NCI-H460 (cell line): ENCODE measurements around a stretch of chr16.

DNA sequence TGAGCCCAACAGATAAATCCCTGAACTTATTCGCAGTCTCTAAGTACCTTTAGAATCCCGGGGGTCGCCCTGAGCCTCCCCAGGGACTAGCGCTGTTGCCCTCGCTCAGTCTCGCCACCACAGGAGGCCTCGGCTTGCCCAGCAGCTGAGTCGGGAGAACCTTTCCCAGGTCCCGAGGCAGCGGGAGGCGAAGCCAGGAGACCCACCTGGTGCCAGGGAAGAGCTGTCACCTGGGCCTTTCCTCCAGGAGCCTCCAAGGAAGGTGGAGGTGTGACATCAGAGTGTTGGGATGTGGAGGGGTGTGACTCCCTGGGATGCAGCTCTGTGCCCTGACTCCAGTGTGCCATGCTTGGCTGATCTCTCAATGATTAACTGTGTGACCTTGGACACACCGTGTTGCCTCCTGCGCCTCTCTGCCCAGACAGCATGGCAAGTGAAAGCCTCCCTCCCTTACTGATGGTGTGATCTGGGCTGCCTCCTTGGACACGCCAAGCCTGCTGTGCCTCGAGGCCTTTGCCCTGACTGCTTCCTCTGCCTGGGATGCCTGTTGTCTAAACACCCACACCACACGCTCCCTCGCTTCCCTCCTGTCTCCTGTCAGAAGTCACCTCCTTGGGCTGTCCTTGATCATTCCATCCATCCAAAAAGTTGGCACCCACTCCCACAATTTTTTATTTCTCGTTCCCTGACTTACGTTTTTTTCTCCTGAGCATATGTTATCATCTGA is 88.0 kb downstream of the CMIP start:
RAMPAGE:
- cytosol, long total RNA: no peak
- long total RNA: no peak
- nucleus, long total RNA: no peak

DNA sequence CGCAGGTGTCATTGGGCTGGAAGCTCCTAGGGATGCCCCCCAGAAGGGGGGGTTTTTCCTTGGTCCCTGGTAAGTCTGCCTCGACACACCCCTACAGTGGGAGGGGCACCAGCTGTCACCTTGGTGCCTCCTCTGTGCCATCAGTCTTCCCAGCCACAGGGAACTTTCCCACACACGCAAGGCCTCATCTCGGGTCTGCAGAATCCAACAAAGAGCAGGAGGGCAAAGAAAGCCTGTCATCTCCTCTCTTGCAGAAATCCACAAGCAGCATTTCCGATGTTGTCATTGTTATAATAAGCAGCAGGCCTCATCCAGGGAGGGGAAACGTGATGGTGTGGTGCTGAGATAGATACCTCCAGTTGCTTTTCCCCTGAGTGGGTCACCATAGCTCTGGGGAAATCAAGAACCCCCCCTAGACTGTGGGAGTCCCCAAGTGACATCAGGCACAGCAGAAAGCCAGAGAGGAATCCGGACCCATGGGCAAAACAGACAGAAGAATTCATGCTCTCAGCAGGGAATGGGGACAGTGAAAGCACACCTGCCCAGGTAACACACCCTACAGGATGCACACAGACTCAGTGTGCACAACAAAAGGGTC is 110.4 kb downstream of the CMIP start:
RAMPAGE:
- cytosol, long total RNA: no peak
- long total RNA: no peak
- nucleus, long total RNA: no peak

GRCh38 chr16:81581037-81581398 is 136.4 kb downstream of the CMIP start:
RAMPAGE:
- cytosol, long total RNA: no peak
- long total RNA: no peak
- nucleus, long total RNA: no peak

DNA sequence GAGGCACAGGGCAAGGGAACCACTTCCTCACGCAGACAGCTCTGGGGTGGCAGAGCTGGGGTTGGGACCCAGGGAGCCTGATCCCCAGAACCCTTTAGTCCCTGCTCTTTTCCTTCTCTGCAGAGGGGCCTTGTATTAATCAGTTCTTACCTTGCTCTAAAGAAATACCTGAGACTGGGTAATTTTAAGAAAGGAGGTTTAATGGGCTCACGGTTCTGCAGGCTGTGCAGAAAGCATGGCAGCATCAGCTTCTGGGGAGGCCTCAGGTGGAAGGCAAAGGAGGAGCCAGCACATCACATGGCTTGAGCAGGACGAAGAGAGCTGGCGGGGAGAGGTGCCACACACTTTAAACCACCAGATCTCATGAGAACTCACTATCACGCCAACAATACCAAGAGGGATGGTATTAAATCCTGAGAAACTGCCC is 137.1 kb downstream of the CMIP start:
RAMPAGE:
- cytosol, long total RNA: no peak
- long total RNA: no peak
- nucleus, long total RNA: no peak

DNA sequence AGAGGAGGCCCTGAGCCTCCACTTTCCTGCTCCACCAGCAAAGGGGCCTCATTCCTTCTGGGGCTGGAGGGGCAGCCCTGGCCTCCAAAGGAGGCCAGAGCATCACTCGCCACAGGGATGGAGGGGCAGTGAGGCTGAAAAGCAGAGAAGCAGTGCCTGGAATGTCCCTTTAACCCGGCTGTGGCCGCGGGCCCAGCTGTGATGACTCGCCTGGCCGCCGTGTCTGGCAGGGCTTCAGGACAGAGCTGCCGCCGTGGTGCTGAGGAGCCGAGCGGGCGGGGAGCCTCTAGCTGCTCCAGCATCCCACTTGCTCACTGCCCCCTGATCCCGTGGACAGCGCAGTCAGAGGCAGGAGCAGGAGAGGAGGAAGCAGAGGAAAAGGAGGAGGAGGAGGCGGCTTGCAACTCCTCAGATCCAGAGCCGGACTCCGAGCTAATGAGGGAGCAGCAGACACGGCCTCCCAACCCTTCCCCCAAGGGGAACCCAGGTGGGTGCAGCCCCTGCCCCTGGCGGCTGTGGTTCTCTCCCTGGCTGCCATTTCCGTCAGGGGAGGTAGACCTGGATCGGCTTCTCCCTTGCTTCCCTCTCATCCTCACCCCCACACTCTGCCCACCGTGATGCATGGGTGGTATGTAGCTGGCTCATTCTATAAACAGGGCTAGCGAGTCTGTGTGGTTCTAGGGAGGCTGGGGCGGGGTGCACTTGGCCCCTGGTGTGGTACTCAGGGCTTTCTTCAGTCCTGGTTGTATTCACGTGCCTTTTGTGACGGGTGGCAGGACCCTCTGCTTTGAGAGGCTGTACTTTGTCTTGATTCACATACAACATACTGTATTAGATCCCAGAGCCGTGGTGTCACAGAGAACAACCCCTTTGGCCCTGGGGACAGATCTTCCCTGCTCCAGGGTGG is 165.7 kb downstream of the CMIP start:
RAMPAGE:
- cytosol, long total RNA: no peak
- long total RNA: no peak
- nucleus, long total RNA: no peak

DNA sequence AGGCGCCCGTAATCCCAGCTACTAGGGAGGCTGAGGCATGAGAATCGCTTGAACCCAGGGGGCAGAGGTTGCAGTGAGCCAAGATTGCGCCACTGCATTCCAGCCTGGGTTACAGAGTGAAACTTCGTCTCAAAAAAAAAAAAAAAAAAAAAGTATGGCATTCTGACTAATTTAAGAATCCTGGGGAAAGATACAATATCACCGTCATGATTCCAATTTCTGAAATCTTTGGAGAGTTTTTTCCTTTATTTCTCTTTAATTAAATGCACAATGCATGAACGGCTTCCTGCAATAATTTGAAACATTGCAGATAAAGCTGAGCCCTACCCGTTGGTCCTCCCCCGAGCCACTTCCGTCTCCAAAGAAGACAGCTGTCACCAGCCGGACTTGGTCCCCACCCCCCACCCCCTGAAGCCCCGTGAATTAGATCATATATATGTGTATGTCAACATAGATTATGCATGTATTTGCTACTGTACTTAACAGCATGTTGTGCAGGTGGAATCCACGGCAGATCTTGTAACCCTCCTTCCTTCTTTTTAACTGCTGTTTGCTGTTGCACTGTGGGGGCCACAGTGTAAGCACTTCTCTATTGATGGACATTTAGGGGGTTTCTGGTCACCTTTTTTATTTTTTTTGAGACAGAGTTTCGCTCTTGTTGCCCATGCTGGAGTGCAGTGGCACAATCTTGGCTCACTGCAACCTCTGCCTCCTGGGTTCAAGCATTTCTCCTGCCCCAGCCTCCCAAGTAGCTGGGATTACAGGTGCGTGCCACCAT is 142.5 kb upstream of the PLCG2 start:
RAMPAGE:
- cytosol, long total RNA: no peak
- long total RNA: no peak
- nucleus, long total RNA: no peak

GRCh38 chr16:81645064-81645910 is 133.8 kb upstream of the PLCG2 start:
RAMPAGE:
- cytosol, long total RNA: no peak
- long total RNA: no peak
- nucleus, long total RNA: no peak

DNA sequence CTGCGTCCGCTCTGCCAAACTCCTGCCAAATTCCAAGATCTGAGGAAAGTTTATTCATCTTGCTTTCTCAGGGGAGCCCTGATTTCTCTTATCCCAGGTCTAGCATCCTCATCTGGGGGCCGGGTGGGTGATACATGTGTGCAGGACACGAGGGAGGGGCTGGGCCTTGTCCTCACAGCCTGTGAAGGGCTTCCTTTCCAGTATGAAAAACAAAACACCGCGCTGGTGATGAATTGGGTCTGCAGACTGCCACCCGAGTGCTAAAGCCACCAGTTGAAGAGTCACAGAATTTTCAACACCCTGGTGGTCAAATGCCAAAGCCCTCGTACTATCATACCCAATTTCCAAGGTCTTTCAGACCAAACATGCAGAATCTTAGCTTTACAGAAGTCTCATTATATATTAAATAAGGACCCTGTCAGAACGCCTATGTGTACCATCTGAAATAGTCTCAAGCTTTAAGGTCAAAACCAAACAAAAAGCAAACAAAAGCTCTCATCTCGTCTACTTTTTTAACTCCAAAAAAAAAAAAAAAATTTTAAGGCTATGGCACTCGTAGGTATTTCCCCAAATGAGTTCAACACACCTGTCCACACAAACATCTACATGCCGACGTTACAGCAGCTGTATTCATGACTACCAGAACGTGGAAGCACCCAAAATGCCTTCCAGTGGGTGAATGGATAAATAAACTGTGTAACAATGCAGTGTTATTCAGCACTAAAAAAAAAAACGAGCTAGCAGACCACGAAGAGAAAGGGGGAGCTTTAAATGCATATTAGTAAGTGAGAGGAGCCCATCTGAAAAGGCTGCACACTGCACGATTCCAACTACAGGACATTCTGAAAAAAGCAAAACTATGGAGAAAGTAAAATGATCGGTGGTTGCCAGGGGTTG is 116.3 kb upstream of the PLCG2 start:
RAMPAGE:
- cytosol, long total RNA: no peak
- long total RNA: no peak
- nucleus, long total RNA: no peak

GRCh38 chr16:81710290-81710940 is 68.7 kb upstream of the PLCG2 start:
RAMPAGE:
- cytosol, long total RNA: no peak
- long total RNA: no peak
- nucleus, long total RNA: no peak

DNA sequence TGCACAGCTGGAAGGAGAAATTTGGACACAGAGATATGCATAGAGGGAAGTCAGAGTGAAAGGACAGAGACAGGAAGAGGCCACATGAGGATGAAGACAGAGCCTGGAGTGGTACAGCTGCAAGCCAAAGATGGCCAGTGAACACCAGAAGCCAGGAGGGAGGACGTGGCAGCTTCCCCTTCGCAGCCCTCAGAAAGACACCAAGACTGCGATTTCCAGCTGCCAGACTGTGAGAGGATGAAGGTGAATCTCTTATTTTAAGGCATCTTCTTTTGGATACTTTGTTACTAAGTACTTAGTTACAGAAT is 60.5 kb upstream of the PLCG2 start:
RAMPAGE:
- cytosol, long total RNA: no peak
- long total RNA: no peak
- nucleus, long total RNA: no peak

RAMPAGE:
- cytosol, long total RNA: no peak
- long total RNA: no peak
- nucleus, long total RNA: no peak
Measured at GRCh38 chr16:81783918-81784563, 5.0 kb downstream of the PLCG2 start.

DNA sequence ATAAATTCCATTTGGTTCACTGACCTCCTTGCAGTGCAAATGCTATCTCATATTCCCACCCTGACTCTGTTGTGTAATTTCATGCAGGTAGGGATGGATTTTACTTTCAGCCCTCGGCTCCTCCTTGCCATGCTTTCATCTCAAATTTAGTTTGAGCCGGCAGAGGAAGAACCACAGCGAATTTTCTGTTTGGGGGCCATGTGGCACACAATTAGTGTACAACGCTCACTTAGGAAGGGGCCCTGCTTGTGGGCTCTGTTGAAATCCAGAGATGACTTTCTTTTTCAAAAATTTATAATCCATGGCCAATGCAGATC is 89.7 kb downstream of the SDR42E1 start:
RAMPAGE:
- cytosol, long total RNA: no peak
- long total RNA: no peak
- nucleus, long total RNA: no peak

GRCh38 chr16:82070373-82071355 is 35.6 kb downstream of the HSD17B2 start:
RAMPAGE:
- cytosol, long total RNA: no peak
- long total RNA: no peak
- nucleus, long total RNA: no peak

DNA sequence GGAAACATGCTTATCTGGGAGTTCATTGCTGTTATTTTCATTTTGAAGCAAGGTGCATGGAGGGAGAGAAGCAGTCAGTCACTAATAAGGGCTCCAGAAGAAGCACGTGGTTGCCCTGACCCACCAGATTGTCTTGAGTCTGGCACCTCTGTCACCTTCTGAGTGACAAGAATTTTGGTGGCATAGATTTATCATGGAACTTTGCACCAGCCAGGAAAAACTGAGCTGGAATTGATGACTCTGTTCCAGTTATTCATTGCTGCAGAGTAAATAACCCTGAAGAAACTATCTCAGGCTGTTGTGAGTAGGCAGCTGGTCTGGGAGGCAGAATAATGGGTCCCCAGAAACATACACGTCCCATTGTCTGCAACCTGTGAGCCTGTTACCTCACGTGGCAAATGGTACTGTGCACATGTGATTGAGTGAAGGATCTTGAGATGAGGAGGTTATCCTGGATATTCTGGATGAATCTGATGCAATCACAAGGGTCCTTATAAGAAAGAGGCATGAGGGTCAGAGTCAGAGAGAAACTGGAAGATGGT is 44.9 kb downstream of the HSD17B2 start:
RAMPAGE:
- cytosol, long total RNA: no peak
- long total RNA: no peak
- nucleus, long total RNA: no peak

RAMPAGE:
- cytosol, long total RNA: no peak
- long total RNA: no peak
- nucleus, long total RNA: no peak
Measured at GRCh38 chr16:82083723-82084232, 48.7 kb downstream of the HSD17B2 start.

DNA sequence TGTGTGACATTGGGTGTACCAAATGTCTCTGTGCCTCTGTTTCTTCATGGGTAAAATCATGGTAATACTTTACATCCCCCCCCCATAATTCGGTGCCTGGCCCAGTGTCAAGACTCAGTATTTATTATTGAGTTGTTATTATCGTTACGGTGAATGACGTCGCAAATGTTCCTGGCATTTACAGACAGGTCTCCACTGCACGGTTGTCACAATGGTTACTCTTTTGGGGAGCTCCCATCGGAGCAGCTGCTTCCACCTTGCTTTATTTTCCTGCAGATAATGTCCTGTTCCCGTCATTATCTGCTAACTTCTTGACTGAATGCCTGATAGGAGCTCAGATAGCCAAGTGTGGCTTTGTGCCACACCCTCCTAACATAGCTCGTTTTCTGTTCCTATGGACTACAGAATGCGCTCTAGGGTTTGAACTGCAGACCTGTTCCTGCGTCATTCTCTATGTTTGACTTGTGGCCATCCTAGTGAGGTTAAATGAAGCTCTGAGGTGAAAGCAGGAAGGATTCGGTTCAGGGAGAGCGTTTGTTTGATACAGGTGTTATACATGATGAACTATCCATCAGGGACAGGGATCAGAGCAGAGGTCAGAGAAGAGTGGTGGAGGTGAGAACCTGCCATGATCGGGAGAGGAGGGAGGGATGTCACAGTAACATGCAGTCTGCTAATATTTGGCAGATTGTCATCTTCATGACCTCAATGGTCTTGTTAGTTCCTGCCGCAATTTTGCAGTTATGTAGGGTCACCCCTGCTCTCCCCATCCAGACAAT is 33.1 kb downstream of the MPHOSPH6 start:
RAMPAGE:
- cytosol, long total RNA: no peak
- long total RNA: no peak
- nucleus, long total RNA: no peak

GRCh38 chr16:82197368-82198085 is 27.5 kb upstream of the MPHOSPH6 start:
RAMPAGE:
- cytosol, long total RNA: no peak
- long total RNA: no peak
- nucleus, long total RNA: no peak

DNA sequence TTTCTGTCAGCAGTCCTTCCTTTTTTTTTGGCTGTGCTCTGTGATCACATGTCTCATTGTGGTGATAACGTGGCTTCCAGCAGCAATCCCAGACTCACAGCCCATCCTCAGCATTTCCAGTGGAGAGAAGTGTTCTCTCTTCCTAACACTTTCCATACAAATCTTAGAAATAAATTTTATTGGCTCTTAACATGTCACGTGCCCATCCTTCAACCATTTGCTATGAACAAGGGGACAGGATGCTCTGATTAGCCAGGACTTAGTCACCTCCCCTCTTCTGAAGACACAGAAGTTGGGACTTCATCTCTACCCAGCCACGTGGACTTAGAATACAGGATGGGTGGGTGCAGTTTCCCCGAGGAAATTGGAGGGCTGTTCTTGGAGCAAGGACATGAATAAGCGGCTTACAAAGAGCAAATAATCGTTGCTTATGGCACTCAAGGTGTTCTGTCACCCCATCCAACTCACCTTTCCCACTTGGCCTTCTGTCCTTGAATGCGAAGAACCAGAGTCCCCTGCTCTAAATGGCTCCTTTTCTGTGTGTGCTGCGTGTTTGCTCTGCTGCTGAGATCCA is 74.9 kb downstream of the CDH13 start:
RAMPAGE:
- cytosol, long total RNA: no peak
- long total RNA: no peak
- nucleus, long total RNA: no peak

DNA sequence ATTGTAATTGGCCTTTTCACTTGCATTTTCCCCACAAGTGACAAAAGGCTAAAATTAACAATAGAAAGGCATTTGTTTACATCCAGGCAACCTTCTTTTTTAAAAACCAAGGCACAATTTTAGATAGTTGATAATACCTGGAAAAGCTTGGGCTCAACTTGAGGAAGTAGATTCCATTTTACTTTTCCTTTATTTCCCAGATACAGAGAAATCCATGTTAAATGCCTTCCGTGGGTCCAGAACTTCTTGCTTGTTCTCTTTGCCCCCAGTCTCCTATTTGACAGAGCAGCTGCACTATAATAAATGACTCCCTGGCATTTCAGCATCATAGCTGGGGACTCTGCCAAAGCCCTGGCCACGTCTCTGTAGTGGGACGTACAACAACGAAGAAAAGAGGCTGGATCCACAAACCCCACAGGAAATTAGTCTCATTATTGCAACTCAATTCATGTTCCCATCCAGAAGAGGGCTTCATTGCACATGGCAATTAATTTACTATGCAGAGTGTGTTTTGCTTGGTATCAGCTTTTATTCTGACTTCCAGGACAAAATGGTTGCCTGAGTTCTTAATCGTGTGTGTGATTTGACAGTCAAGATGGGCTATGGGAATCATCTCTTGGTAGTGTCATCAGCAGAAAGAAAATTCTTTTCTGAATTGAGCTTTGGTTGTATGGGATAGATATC is 121.2 kb downstream of the CDH13 start:
RAMPAGE:
- cytosol, long total RNA: no peak
- long total RNA: no peak
- nucleus, long total RNA: no peak

GRCh38 chr16:83102091-83102686 is 475.4 kb downstream of the CDH13 start:
RAMPAGE:
- cytosol, long total RNA: no peak
- long total RNA: no peak
- nucleus, long total RNA: no peak